ENCODE measurements around a stretch of chr12.

DNA sequence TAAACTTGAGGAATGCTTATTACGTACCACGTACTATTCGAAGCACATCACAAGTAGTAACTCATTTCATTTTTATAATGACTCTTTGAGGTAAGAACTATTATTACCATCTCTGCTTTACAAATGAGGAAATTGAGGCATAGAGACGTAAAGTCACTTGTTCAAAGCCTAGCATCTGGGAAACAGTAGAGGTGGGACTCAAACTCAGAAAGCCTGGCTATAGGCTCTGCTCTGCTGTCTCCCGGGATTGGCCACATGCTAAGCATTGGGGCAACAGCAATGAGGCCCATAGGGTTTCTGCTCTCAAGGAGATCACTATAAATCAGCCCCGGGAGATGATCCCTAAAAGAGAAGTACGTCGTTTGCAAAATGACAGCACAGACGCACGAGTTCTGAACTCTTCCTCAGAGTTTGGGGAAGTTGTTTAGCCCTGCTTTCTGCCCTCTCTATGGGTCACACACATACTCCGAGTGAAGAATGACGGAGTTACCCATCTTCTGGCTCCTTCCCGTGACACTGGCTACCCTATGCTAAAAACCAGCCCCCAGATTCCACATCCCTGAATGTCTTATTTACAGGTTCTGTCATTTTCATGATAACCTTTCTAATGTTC, 258.1 kb upstream of the PLEKHG7 start:
- PRO-cap: no peak

GRCh38 chr12:92520712-92520911, 182.2 kb upstream of the PLEKHG7 start:
- PRO-cap: no peak

- PRO-cap: no peak
Observed at GRCh38 chr12:92602246-92602619, 100.6 kb upstream of the PLEKHG7 start.

GRCh38 chr12:93083463-93083895, 154.4 kb upstream of the EEA1 start:
- PRO-cap: no peak

DNA sequence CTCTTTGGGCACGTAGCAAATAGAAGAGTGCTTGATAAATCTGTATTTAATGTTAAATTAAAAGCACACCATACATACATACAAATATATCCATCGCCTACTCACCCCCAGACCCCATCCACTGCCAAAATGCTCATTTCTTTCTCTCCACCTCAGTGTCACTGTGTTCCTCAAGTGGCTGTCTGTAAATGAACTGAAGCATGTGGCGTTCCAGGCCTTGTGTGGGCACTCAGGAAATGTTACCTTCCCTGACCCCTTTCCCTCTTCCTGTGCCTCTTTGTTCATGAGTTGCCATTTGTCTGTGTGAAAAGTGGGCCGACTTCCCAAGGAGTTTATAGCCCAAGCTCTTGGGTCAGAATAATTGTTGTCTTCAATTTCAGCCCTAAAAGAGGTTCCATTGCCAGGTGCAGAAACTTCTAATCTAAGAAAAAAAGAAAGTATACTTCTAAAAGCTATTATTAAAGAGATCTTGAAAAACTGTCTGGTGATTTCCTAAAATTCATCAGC, 201.3 kb upstream of the EEA1 start:
- PRO-cap: no peak

DNA sequence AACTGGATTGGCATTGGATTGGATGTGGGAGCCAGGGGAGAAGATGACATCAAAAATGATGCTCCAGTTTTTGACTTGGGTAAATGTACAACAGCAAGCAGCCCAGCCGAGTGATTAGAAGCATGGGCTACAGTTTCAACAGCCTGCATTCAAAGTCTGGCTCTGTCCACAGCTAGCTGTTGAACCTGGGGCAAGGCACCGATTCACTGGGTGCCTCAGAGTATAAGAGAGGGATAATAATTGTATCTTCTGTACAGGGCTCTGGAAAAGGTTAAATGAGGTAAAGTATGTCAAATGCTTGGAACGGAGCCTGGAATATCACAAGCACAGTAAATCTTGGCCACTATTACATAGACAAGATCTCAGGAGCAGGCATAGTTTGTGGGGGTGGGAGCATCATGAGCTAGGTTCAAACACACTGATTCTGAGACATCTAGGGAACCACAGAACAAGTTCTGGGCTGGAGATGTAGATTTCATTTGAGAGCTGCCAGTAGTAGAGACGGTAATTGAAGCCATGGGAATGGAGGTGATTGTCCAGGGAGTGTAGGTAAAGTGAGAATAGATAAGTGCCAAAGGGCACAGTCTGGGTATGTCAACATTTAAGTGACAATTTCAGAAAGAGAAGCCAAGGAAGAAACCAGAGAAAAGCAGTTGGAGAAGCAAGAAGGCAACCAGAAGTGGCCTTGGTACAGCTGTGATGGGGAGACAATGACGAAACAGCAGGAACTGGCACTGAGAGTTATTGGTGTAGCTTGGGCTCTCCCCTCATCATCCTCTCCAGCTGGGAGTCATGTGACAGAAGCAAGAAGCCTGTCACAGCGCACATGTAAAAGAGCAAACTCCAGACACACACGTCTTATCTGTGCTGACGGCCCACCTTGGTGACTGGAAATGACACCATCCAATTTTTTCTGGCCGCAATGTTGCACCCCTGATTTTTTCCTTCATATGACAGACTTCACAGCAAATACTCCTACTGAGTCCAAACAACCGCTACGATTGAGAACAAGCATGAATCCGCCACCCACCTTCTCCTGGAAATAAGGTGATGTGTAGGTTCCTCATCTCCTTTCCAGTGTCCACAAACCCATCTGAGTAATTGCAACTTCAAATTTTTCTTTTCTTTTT, 203.4 kb upstream of the NUDT4 start:
- PRO-cap: bidirectional peak, plus-strand start at position 450 of the sequence, minus-strand start at position 206 of the sequence

DNA sequence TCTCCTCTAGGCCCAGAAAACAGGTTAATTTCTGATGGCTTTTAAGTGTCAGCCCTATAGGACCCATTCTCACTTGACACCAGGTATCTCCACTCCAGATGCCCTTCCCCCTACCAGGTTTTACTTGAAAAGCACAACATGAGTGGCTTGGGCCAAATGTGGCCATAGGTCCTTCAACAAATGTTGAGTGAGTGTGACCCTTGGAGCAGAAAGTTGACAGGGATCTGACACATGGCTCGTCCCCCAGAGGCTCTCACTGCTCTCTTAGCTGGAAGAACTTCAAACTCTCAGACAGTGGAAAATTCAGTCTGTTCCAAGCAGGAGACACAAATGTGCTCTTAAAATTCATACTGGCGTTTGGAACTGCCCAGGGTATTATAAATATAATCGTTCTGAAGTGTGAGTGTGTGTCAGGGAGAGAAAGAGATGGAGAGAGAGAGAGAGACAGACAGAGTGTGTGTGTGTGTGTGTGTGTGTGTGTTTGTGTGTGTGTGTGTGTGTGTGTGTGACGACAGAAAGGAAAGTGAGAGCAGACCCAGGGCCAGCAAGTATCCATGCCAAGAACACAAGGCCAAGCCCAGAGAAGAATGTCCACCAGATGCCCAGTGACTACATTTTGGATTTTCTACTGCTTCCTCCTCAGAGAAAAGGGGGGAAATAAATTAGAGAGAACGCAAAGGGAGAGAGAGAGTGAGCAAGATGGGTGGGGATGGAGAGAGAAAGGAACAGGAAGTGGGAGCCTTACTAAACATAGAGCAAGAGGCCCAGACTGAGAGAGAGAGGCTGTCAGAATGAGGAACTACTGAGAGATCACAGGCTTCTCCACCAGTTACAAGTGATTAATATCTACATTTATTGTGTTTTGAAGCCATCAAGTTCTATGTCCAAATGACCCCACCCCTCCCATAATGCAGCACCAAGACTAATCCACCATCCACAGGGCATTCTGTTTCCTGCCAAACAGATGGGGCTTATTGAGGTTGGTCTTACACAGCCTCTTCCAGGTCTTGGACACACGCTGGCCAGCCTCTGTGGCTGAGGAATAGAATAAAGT, 193.6 kb upstream of the NUDT4 start:
- PRO-cap: no peak

DNA sequence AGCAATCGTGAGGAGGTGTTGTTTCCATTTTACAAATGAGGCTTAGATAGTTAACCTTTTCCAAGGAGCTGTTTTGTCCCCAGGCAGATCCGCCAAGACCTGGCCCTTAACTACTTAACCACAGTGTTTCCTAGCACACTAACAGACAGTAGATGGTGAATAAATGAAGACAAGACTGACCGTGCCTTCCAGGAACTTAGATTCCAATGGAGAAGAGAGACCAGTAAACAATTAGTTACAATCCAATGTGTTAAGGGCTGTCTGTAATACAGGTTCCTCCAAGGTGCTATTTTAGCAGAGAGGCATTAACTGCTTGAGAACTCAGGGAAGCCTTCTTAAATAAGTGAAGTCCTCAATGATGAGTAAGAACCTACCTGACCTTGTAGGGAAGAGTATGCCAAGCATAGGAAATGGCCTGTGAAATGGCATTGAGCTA, 1.1 kb upstream of the UBE2N start:
- PRO-cap: no peak

GRCh38 chr12:93569320-93570113, 3.0 kb upstream of the SOCS2 start:
- PRO-cap: no peak

GRCh38 chr12:93714407-93715015, 37.3 kb downstream of the CRADD start:
- PRO-cap: no peak

GRCh38 chr12:93740789-93741486, 63.8 kb downstream of the CRADD start:
- PRO-cap: no peak

GRCh38 chr12:93773112-93773667, 96.0 kb downstream of the CRADD start:
- PRO-cap: no peak

- PRO-cap: no peak
Observed at GRCh38 chr12:93778210-93778518, 101.0 kb downstream of the CRADD start.

DNA sequence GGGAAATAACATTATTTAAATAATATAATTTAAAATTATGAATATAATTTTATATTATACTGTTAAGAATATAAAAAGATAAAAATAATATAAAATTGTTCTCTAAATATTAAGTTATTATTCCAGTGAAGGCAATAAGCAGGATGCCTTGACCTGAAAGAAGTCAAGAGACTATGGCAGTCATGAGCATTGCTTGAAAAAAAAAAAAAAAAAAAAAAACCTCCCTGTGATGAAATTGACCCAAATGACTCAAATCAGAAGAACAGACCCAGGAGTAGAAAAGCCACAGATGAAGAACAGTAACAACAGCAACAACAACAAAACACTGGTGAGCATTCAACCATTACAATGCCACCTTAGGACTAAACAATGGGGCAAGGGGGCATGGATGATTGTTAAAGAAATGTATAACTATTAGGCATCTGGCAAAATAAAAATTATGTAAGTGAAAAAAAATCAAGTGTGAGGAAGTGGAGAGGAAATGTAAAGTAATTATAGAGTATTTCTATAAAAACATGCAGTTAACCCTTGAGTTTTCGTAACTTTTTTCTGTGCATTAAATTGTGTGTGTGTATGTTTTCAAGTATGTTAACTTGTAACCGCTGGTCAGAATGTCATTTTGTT, 170.2 kb downstream of the CRADD start:
- PRO-cap: no peak

GRCh38 chr12:94101417-94102050, 46.8 kb upstream of the PLXNC1 start:
- PRO-cap: no peak

GRCh38 chr12:94148997-94149539, 691 bp downstream of the PLXNC1 start:
- PRO-cap: no peak

DNA sequence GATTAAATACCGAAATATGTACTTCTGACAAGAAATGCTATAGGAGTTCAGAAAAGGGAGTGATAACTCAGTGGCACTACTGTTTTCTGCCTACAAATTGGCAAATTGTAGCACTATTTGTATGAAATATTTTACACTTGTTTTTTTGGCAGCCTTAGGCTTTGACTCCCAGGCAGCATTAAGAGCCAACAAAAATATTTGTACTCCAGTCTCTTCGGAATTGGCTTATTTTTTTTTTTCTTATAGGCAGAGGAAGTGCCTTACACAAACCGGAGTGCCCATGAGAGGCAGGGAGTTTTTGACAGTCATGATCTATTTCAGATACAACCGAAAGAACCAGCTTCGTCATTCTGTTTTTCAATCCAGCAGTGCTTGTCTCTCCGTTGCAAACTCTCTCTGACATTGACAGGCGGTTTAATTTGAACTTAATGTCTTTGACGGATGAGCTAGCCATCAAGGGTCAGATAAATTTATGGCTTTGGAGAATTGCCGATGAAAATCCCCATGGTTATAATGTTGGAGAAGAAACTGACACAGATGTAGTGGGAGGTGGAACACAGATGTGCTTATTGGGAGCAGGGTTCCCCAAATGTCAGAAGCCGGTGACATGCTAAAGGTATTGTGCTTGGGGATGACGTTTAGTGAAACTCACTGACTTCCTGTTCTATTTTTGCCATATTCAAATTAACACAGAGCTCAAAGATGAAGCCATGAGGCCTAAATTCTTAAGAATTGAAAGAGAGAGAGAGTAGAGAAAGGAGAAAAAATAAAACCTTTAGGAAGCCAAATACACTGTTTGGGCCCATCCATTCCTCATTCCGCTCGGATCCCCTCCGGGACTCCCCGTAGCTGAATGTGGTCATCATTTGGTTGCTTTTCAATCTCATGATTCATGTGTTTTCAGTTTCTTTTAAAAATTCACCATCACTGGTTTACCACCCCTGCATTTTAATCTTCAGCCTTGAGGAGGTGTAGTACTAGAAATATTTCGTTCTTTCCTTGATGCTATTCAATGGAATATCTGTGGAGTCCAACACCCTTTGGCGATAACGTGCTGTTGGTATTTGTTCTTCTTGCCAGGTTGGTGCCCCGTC, 59.7 kb downstream of the PLXNC1 start:
- PRO-cap: no peak

GRCh38 chr12:94244698-94245190, 96.4 kb downstream of the PLXNC1 start:
- PRO-cap: no peak

DNA sequence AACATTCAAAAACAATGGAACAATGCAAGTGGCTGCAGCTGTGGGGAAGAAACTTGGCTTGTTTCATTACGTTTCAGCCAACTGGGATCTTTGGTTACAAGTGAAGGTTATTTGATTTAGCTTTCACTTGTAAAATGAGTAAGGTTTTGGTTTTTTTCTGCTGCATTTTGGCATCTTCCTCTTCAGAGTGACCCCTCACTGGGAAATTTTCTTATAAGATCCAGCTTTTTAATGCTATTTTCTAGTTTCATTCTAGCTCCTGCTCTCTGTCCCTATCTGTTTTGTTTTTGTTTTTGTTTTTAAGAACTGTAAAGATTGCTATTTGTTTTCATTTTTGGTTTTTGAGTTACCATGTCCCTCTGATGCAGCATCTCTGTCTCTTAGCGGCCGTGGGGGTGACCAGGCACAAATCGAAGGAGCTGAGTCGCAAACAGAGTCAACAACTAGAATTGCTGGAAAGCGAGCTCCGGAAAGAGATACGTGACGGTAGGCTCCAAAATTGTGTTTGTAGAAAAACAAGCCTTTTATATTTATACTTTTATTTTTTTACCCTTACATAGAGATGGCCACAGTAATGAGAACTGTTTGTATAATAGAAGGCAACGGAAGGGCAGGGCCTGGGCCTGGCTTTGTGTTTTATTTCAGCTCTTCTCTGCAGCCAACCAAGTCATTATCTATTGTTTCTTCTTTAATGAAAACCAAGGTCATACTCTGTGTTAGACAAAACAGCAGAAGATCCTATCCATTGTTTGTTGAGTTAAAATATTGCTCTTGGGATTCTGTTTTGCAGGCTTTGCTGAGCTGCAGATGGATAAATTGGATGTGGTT, 106.2 kb downstream of the PLXNC1 start:
- PRO-cap: no peak

- PRO-cap: bidirectional peak, plus-strand start at chr12:94562330, minus-strand start at chr12:94562329
Observed at GRCh38 chr12:94561827-94562491, 88.4 kb downstream of the TMCC3 start.